Hair follicular keratinocyte (primary cell): ENCODE measurements around the genes KCNT2 and ASPM.

- RAMPAGE, long total RNA: no peak
These were observed 165.8 kb upstream of the HMCN1 start for GRCh38 chr1:185568335-185568850.

- RAMPAGE, long total RNA: no peak
These were observed 148.6 kb downstream of the PLA2G4A start for GRCh38 chr1:186977208-186977819.

DNA sequence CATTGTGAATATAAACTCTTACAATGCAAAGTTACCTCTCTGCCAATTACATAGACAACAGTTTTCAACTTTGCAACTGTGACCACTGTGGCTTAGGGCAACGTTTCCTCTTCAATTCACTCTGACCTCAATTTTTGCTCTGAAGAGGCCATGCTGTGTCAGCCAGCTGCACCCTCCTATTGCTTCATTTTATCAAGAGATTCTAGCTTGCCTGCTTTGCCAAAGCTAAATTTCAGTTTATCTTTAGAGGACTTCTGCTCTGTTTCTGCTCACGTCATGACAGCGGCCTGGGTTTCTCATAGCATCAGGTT lies 154.5 kb downstream of the PLA2G4A start:
- RAMPAGE, long total RNA: no peak

DNA sequence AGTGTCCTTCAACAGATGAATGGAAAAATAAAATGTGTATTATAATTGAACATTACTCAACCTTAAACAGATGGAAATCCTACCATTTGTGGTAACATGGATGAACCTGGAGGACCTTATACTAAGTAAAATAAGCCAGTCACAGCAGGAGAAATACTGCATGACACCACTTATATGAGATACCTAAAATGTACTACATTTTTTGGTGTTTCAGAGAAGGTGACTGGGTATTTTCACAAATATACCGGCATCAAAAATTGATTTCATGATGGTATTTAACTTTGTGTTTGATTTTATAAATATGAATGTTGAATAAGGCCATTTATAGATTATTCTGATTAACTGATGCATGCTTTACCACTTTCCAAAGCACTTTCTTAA lies 299.8 kb downstream of the PLA2G4A start:
- RAMPAGE, long total RNA: no peak

DNA sequence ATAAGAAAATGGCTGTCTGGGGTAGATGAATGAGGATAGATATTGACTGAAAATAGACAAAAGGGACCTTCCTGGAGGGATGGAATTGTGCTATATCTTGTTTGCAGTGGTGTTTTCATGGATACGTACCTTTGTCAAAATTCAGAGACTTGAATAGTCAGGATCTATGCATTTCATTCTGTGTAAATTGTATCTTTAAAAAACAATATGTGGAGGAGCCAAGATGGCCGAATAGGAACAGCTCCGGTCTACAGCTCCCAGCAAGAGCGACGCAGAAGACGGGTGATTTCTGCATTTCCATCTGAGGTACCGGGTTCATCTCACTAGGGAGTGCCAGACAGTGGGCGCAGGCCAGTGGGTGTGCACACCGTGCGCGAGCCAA lies 75.2 kb upstream of the RGS1 start:
- RAMPAGE, long total RNA: no peak

DNA sequence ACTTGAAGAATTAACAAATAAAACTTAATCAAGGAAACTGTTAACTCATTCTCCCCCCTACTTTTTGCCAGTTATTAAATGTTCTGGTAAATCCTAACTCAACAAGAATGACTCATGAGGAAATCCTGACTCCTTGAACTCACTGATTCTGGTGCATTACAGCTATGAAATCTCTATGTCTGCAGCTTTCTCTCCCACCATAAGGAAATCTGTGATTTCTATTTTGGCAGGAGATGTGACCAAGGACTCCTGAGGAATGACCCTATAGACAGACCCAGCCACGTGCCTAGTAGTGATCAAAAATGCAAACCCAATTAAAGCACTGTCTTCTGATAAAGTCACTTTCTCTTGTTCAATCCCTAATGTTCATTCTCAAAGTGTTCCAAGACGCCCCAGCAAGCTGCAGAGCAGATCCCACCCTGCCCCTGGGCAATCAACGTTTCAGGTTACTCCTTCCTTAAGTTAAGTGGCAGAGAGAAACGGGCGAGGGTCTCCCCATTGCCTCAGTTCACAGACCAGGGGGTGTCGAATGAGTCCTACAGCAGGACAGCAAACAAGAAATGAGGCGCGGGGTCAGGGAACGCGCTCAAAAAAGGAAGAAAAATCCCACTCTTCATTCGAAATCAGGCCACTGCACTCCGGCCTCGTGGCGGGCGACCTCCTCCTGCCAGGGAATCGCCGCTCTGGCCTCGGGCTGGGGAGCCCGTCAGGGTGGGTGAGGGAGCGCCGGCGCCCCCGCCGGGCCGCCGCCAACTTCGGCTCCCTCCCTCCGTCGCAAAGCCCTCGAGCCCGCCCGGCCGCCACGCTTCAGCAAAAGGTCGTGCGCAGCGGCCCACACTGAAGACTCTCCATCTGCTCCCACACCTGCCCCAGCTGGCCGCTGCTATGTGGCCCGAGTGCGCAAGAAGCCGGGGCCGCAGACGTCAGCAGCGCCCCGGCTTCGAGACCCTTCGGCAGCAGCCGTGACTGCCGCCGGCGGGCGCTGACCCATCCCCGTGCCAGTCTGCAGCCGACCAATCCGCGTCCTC lies 588 bp upstream of the RGS2 start:
- RAMPAGE, long total RNA: no peak

DNA sequence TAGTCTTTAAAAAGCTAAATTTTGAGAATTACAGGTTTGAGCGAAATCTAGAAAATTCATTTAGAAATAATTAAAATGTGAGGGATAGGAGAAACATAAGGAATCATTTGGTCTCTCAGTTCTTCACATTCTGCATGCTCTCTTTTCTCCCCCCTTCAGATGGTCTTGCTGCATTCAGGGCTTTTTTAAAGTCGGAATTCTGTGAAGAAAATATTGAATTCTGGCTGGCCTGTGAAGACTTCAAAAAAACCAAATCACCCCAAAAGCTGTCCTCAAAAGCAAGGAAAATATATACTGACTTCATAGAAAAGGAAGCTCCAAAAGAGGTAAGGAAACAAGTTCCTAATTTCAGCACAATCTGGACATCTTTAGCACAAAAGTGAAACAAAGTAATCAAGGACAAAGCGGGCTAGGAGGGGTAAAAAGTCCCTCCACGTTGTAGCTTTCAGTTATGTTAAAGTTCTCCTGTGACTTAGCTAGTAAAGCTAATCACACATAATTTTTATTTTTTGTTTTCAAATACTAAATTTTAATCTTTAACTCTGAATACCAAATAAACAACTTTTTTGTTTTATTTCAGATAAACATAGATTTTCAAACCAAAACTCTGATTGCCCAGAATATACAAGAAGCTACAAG lies 2.1 kb downstream of the RGS2 start:
- RAMPAGE, long total RNA: no peak

GRCh38 chr1:192811461-192812487 lies 2.9 kb downstream of the RGS2 start:
- RAMPAGE, long total RNA: no peak

DNA sequence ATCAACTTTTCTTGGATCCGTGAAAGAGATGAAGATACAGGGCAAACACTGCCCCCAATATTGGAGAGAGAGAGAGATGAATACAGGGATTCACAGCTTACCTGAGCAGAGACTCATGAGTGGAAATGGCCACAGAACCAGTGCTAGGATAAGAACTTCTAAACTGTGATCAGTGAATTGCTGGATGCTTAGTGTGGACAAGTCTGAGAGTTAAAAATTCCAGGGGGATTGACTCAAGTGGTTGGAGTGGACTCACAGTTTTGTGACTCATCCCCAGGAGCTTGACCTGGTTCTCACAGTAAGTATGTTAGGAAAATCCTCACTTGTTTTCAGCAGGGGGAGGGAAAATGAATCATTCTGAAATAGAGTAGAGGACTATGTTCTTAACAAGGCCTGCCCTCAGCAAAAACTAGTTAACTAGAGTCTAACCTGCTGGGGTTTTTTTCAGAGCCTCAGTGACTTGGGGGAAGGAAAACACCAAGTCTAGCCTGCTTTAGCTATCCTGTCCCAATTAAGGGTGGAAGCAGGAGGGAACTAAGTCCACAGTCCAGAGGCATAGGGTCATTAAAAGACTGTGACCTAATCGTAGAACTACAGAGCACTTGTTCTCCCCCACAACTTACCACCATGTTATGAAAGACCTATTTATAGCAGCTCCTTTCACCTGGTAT lies 6.2 kb upstream of the CDC73 start:
- RAMPAGE, long total RNA: no peak

DNA sequence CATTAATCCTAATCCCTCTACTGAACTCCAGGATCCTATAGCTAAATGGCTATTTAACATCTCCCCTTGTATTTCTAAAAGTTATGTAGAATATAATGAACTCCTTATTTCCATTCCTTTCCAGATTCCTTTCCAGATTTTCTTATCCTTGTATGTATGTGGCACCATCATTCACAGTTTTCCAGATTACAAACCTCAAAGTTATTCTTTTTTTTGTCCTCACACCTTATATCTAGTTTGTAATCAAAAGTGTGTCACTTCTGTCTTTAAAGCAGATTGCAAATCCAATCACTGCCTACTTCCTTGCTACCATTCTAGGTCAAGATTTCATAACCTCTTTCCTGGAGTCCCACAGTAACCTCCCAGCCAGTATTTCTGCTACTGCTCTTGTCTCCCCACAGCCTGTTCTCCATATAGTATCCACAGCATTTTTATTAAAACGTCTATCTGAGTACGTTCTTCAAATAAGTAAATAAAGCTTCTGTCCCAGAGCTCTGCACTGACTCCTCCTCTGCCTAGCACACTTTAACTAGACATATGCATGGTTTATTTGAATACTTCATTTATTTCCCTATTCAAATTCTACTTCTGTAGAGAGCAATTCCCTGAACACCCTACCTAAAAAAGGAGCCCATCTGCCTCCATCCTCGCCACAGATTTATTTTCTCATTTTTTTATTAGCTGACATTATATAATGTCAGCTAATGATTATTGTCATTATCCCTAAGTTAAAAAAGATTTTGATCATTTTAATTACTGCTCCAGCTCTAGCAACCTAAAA lies 157.7 kb downstream of the KCNT2 start:
- RAMPAGE, long total RNA: no peak

DNA sequence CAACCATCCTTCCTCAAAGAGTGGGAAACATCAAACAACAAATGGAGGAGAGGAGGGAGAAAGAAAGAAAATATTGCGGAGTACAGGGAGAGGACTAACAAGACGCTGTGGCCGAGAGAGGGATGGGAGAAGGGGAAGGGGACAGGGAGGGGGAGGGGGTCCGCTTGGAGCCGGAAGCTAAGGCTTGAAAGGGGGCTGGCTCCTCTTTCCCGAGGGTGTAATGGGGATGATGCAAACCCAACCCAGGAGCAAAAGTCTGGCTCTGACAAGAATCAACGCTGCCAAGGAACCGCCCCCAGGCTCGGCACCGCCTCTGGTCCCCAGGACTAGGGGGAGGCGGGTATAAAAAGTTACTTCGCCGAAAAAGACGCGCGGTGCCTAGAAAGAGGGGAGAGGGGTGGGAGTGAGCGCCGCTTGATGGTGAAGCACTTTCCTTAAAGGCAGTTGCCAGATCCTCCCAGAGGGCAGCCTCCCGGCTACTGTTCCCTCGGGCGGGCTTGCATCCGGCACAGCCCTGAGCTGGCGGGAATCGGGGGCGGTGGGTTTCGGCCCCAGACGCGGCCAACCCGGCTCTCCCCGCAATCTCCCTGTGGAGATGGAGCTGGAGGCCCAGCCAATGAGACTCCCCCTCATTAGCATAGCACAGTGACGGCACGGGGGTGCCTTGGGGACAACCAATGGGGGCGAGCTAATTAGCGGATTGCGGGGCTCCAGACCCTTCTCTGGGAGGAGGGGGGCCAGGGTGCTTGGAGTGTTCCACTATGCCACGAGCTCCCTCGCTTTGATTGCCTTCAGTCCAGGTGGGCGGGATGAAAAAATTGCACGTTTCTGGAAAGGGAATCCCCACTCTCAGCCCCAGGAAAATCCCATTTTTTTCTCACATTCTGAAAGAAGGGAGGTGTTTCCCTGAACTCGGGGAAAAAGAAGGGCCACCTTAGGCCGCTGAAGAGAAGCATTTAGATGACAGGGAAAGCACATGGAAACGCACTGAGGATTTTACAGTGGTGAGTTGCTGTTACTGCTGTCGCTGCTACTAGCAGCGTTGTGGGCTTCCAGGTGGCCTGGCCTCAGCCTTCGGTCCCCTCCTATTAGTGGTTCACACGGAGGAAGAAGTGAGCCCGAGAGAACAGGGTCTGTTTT lies at the start of gene KCNT2:
TSS of gene KCNT2 (minus strand) at position 138 of the 1,140 bp plus-strand sequence.
- RAMPAGE, long total RNA: no peak

DNA sequence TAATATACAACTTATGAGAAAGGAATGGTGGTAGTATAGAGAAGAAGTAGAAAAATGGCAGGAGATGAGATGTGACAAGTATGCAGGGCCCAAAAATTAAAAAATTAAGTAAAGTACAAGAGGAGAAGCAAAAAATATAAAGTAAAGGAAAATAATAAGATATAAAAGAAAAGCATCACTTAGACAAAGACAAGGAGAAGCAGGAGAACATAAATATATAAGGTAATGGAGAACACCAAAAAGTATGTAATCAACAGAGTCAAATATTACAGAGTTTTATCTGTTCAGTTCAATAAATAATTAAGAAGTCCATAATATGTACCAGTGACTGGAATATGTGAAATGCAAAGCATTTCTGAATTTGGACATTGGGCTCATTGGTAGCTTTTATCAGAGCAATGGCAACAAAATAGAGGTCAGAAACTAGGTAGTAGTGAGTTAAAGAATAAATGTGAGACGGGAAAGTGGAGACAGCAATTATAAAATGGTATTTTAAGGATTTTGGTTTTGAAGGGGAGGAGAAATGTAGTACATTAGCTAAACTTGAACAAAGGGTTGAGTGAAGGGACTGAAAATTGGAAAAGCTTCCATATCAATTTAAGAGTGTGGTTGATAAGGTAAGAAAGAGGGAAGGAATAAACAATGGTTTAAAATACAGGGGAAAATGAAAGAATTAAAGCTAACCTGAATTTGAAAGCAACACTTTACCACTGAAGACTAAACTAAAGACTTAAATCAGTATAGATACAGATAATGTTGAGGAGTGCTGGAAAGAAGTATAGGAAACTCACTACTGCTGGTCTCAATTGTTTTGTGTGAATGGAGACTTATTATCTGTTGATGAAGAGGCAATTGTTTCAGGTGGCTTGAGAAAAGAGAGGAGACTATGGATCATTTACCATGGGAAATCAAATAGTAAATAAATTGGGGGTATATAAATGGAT lies 31.4 kb downstream of the CFH start:
- RAMPAGE, long total RNA: no peak

DNA sequence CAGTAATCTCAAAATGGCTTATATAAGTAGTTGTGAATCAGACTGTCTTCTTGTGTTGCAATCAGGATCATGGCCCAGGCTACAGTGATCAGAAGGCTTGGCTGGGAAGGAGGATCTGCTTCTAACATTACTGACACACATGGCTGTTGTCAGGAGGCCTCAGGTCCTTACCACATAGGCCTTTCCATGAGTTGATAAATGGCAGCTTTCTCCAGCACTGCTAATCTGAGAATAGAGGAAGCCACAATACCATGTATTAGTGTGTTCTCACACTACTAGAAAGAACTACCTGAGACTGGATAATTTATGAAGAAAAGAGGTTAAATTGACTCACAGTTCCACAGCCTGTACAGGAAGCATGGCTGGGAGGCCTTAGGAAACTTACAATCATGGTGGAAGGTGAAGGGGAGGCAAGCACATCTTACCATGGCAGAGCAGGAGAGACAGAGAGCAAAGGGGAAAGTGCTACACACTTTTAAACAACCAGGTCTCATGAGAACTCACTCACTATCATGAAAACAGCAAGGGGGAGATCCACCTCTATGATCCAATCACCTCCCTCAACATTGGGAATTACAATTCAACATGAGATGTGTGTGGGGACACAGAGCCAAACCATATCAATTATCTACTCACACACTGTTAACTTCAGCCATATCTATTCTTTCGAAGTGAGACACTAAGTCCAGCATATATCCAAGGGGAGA lies 33.9 kb downstream of the CFH start:
- RAMPAGE, long total RNA: no peak

- RAMPAGE, long total RNA: no peak
These were observed 38.7 kb downstream of the CFH start for GRCh38 chr1:196690525-196691032.

DNA sequence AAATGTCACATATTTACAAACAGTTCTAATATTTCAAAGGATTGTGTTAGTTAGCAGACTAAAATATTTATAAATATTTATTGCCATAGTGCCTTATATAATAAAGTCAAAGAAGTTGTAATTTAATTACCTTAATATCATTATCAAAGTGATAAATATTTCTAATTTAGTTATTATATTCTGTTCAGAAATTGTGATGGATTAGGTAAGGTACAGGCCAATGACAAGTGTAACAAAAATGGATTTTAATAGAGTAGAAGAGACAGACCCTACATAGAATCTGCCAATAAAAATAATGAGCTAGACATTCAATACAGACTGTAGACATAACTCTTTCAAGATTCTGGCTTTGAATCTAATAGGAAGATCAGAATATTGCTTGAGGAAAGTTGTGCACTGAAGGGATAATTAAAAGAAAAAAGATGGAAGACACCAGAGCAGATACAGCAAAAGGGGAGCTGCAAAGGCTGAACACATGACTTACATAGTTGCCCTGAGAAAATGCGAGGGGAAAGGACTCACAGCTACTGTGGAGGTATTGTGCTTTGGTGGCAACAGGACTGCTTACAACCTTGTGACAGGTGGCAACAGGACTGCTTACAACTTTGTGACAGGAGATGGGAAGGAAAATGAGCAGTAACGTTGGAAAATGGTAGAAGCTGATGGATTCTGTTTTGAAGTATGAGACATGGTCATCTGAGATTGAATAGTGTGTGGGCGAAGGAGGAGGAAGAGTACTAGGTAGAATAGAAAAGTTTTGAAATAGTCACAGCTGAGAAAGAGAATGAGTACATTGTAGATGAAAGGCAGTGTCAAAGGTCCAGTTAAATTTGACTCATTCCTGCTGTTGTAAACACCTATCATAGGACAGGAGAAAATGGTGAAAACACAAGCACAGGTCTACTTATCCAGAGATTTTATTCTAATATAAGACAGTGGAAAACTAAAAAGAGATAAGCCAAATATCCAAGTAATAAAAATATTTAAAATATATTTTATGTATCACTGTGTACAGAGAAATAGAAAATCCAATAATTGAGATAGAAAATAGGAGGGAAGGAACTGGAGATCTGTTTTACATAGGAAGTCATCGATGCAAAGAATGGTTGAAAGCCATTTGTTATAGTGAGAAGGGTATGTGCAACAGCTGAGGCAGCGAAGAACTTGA lies 57.0 kb upstream of the CFHR3 start:
- RAMPAGE, long total RNA: no peak

GRCh38 chr1:196889770-196890227 lies 1.9 kb downstream of the CFHR4 start:
- RAMPAGE, long total RNA: no peak

- RAMPAGE, long total RNA: no peak
These were observed 20.0 kb downstream of the CFHR4 start for GRCh38 chr1:196907878-196908227.

DNA sequence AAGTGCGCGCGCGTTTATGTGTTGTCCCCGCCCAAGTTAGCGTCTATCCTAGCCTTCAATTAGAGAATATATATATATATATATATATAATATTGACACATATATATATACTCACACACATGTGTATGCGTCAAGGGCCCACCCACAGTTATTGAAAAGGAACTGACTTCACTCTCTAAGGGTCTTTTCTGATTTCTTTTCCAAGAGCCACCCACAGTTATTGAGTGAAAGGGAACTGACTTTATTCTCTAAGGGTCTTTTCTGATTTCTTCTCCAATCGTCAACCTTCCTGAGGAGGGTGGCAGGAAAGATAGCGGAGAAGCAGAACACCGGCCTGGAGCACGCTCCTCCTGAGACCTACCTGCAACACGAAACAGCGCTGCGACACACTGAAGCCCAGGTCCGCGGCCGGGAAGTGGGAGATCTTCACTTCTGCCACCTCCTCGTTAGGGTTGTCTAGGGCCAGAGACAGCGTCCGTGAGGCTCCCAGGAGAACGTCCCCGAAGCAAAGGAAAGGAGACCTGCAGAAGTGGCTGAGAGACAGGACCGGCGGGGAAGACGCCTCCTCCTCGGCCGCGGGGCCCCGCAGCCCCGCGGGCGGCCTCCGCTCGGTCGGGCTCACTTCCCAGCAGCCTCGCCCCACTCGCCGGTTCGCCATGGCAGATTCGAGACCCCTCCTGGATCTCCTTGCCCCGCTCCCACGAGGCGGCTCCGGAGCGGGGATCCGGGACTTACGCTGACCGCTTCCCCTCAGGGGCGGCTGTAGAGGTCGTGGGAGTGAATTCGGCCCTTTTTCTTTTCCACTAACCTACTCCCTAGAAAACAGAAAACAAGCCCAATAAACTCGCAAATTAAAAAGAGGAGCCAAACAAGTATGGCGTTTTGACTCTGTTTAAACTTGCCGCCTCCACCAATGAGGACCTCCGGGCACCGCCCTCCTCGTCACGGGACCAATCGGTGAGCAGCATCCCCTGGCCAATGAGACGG lies at the start of gene ASPM:
TSS of gene ASPM (minus strand) at position 890 of the 987 bp plus-strand sequence.
- RAMPAGE, long total RNA: no peak

- RAMPAGE, long total RNA: no peak
These were observed 3.8 kb downstream of the ZBTB41 start for GRCh38 chr1:197197300-197197687.

DNA sequence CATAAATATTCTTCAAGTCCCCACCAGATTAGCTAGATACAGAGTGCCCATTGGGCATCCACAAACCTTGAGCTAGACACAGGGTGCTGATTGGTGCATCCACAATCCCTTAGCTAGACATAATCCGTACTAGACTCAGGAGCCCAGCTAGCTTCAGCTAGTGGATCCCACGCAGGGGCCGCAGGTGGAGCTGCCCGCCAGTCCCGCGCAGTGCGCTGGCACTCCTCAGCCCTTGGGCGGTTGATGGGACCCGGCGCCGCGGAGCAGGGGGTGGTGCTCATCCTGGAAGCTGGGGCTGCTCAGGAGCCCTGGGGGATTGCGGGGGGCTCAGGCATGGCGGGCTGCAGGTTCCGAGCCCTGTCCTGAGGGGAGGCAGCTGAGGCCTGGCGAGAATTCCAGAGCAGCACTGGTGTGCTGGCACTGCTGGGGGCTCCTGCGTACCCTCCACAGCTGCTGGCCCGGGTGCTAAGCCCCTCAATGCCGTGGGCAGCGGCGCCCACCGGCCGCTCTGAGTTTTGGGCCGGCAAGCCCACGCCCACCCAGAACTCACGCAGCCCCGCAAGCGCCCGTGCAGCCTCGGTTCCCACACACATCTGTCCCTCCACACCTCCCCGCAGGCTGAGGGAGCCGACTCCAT lies 87.2 kb downstream of the CRB1 start:
- RAMPAGE, long total RNA: no peak